Measurements from ENCODE around the gene FAM171B.

DNA sequence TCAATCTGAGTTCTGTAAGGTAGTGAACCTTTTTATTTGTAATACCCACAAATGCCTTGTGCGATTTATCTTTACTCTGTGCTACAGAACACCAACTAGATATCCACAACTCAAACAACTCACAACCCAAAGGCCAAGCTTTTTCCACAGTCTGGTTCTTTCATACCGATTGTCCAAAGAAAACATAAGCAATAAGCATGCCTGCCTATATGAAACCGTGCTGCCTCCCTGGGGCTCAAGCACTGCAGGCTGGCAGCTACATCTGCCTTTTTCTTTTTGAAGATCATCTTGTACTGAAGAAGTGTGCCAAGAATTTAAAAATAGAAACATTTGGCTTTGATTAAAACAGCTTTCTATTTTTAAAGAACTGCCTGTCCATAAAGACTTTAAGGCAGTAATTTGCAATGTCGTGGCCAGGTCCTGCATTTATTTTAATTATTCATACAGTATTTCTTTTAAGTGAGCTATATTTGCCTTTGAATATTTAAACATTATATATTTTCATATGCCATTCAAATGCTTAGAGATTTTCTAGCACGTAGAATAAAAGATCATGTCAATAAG is 490.8 kb downstream of the NUP35 start:
- PRO-cap: no peak

- PRO-cap: no peak
These were observed 35.8 kb upstream of the ZNF804A start for GRCh38 chr2:184562520-184563014.

GRCh38 chr2:186625329-186625890 is 35.6 kb downstream of the ITGAV start:
- PRO-cap: no peak

GRCh38 chr2:186693630-186694776 is at the start of gene FAM171B:
Gene FAM171B, plus strand, starts transcription at chr2:186694060.
- PRO-cap: no peak

DNA sequence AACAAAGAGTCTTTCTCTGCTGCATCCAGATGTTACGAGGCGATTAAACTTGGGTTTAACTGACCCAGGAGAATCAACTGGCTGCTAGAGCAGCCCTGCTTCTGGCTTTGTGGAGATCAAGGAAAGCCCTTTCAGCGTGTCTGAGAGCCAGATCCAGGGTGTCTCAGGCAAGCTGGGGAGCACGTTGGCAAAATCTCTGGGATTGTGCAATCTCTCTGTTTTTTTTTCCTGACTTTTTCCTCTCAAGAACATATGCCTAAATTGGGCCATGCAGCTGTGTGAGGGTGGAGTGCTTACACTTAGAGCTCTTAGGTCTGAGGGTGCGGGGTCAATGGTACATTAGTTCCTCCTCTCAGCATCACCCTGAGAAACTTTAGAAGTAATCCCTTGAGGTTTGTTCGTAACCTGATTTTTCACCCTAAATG is 38.2 kb upstream of the ZSWIM2 start:
- PRO-cap: no peak

DNA sequence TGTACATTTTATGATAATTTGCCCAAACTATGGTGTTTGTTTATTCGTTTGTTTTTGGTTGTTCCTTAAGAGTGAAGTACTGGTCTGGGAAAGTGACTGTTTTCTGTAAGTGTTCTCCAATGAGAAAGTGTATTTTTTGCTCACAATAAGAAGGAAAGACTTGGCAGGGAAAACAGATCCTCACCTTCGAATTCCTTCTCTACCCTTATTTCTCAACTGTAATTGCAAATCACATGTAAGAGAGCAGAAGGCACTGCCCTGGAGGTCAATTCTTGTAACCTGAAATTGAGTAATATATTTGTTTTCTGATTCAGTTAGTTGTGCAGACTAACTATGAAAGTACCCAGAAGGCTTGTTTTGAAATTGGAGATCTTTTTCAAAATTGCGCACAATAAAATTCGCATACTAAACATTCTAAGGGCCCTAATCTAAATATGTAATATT is 24.3 kb downstream of the TFPI start:
- PRO-cap: no peak

GRCh38 chr2:188624144-188624656 is 332.5 kb downstream of the GULP1 start:
- PRO-cap: no peak

- PRO-cap: no peak
These were observed 48.3 kb downstream of the COL3A1 start for GRCh38 chr2:189022447-189022855.

DNA sequence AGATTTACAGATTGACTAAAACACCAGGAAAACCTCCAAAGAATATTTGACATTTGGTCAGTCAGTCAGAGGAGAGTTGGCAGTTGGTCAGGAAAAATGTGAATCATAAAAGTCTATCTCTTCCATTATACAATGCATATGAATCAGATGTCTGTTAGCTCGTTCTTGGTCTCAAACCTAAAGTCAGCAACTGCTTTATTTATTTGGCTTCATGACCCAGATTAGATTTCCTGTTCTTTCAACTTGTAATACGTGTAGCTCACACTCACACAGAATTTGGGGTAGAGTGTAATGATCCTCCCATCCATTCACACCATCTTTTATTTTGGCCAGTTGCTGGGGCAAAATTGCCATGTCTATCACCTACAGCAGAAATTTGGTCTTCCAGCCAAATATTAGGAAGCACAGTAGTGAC is 81.9 kb upstream of the COL5A2 start:
- PRO-cap: no peak

DNA sequence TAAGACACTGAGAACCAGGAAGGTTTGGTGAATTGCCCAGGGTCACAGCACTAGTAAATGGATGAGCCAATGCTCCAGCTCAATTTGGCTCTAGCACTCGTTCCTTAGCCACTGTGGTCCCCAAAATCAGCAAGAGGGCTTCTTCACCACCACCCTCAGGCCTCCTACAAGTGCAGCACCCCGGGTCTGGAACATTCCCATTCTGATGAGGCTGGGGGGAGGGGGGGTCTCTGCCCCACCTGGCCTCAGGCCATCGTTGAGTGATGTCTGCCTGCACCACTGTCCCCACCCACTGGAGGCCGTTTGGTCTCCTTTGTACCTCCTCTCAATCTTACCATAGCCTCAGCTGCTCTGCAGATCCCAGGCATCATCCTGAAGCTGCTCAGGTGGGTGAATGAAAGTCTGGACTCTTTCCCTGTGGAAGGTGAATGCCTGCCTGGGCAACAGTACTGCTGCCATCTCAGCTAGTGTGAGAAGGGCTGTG is 42.3 kb downstream of the WDR75 start:
- PRO-cap: no peak

DNA sequence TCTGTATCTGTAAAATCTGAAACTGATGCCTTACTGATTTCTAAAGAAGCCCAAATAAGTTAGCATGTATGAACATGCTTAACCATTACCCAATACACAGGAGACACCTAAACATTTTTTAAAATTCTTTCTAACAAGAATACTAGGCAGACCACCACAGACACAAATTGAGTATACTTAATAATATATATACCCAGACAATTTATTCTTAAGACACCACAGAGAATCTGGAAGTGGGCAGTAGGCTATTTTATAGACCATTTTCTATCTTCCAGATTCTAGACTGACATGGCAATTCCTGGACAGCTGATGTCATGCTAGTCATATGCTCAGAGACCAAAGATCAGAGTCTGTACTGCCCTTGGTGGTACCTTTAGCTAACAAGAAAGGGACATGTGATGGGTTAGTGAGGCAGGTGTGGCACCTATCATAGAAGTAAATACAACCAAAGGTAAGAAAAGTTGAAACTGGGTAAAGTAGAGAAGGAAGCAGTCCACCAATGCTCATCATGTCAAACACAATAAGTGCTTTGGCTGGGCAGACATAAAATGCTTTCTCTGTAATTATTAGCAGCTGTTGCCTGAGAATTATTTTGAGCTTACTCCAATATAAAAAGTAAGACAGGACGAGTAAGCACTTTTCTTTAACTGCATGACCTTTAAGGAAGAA is 47.3 kb downstream of the SLC40A1 start:
- PRO-cap: no peak

GRCh38 chr2:189549047-189549507 is 31.5 kb downstream of the SLC40A1 start:
- PRO-cap: no peak

DNA sequence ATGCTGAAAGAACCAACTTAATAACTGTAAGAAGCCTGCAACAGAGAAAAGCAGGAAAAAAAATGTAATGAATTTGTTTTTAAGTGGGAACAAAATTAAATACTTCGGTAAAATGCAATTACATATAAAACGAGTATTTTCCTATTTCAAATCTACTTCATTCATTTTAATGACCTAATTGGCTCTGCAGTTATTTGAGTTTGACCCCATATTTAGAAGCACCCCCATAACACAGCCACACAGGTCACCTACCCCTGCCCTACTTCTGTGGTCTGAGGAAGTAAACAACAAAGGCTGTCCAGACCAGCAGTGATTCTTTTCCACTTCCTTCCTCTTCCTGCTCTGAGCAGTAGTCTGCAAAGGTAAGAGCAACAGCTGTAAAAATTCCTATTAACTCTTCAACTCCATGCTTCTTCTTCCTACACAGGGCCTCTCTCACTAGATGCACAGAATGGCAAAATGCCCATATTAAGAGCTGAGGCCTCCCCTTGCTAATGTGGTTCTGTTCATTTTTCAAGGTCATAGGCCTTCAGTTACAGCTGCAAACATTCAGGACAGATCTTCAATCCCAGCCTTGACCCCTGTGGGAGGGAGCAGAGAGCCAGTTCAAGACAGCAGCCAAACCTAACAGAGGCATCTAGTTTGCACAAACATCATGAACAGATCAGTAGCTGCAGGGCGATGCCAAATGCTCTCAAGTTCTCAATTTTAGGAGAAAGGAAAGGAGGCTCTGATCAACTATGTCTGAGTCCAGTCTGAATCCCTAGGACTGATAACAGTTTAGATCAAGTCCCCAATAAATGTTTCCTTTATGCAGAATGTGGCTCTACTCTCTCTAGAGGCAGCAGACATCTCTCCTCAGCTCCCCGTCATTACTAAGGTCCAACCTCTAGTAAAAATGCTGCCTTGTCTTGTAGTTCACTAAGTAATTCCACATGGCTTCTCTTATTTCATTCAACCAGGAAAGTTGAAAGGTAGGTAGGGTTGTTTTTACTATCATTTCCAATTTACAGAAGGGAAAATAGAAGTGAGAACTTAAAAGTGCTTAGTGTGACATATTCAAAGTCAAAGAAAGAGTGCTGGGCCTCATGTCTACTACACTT is 20.9 kb downstream of the SLC40A1 start:
- PRO-cap: no peak

GRCh38 chr2:189575090-189575570 is 5.5 kb downstream of the SLC40A1 start:
- PRO-cap: no peak

DNA sequence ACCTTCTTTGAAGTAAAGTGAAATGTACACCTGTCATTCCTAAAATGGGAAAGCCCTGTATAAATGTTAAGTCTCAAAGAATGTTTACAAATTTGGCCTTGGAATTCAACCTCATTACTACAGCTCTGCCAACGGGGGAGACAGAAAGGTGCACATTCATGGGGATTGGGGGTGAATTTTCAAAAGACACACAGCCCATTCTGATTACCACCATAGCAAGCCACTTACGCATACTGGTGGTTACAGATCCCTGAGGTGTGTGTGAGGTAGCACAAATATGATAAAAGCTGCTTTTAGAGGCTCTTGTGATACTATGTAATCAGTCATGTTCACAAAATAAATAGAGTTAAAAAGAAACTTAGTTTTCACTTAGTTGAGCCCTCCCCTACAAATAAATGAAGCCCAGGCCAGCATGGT is 1.1 kb downstream of the ASDURF start:
- PRO-cap: no peak

GRCh38 chr2:189799189-189799573 is 14.9 kb downstream of the PMS1 start:
- PRO-cap: no peak

DNA sequence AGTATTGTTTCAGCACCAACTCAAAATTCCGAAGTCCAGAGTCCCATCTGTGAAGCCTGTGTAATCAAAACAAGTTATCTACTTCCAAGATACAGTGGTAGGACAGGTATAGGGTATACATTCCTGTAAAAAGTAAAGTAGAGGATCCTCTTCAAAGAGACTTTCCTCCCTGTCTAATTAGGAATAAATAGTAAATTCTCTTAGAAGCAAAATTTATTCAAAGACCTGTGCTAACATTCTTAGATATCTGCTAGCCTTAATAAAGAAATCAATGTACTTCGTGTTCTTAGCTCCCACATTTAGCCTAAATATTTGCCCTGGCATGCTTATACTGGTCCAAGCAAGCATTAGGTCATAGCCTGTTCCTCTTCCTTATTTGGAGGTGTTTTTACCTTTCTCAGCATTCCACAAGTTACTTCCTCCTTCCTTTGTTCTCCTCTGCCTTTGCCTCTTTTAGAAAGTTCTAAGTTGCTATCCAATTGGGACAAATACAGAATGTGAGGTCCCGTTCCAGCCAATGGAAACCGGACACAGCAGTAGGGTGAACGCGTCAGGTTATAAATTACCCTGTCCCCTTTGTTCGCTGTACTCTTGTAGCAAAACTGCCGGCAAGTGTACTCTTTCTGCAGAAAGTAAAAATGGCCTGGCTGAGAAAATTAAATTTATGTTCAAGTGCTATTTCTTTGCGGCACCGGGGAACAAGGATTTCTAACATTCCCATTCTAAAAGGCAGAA is 40.0 kb downstream of the HIBCH start:
- PRO-cap: no peak

DNA sequence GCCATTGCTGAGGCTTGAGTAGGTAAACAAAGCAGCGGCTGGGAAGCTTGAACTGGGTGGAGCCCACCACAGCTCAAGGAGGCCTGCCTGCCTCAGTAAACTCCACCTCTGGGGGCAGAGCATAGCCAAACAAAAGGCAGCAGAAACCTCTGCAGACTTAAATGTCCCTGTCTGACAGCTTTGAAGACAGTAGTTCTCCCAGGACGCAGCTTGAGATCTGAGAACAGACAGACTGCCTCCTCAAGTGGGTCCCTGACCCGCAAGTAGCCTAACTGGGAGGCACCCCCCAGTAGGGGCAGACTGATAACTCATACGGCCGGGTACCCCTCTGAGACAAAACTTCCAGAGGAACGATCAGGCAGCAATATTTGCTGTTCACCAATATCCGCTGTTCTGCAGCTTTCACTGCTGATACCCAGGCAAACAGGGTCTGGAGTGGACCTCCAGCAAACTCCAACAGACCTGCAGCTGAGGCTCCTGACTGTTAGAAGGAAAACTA is 62.9 kb downstream of the NEMP2 start:
- PRO-cap: no peak

- PRO-cap: no peak
These were observed 62.3 kb downstream of the NEMP2 start for GRCh38 chr2:190472052-190472874.

DNA sequence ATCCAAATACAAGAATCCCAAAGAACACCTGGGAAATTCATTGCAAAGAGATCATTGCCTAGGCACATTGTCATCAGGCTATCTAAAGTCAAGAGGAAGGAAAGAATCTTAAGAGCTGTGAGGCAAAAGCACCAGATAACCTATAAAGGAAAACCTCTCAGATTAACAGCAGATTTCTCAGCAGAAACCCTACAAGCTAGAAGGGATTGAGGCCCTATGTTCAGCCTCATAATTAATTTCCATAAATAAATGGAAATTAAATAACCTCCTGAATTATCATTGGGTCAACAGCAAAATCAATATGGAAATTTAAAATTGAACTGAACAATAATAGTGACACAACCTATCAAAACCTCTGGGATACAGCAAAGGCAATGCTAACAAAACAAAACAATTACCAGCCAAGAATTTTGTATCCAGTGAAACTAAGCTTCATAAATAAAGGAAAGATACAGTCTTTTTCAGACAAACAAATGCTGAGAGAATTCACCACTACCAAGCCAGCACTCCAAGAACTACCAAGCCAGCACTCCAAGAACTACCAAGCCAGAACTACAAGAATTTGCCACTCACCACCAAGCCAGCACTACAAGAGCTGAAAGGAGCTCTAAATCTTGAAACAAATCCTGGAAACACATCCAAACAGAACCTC is 42.1 kb downstream of the NEMP2 start:
- PRO-cap: no peak